Ishikawa (cell line): ENCODE data around the genes CALR, RAD23A and NFIX.

GRCh38 chr19:12616187-12616387 is 5.4 kb downstream of the ZNF791 start:
- RRBS: no CpG with 5 or more reads among the region's 2 CpGs

DNA sequence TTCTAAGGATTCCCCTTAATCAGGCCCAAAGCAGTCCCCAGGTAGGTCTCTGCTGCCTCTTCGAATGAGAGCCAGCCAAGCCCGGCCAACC is 2.3 kb downstream of the TNPO2 start:
- RRBS: no CpG with 5 or more reads among the region's 2 CpGs

DNA sequence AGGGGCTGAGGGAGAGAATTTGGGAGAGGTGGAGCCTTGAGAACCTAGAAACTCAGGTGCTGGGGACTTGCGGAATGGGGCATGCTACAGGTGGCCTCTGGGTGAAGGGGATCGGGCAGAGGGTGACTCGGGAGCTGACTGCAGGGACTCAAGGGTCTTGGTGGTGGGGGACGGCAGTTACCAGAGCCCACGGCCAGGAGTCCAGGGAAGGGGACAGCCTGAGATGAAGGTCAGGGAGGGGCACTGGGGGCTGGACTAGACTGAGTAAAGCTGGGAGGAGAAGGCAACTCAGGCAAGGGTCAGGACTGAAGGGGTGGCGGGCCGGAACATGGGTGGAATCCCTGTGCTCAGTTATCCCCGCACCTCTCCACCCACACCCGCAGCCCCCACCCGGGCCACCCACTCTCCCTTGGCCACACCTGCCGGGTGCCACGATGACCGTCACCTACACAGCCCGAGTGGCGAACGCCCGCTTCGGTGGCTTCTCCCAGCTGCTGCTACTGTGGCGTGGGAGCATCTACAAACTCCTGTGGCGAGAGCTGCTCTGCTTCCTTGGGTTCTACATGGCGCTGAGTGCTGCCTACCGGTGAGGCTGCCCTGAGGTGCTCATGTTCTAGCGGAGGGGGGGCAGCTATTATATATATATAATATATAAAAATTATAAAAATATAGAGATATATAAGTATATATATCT is 715 bp downstream of the BEST2 start:
- RRBS: 25% methylated on average over 4 of the region's 23 CpGs

DNA sequence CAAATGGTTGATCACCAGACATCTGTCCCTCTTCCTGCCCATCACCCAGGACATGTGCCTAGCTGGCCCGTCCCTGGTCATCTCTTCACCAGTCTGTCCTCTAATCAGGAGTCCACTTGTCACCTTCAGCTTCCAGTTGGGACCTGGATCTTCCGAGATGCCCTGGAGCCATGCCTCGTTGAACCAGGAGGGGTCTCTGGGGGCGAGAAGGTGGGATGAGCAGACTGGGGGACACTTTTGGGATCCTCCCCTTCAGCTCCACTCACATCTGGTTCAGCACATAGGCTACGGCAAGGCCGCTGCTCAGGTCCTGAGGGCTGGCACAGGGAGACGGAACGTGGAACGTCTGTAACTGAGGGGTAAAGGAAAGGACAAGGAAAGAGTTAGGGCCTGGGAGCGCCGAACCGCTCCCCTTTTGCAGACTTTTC is 792 bp downstream of the HOOK2 start:
- RRBS: no CpG with 5 or more reads among the region's 12 CpGs

DNA sequence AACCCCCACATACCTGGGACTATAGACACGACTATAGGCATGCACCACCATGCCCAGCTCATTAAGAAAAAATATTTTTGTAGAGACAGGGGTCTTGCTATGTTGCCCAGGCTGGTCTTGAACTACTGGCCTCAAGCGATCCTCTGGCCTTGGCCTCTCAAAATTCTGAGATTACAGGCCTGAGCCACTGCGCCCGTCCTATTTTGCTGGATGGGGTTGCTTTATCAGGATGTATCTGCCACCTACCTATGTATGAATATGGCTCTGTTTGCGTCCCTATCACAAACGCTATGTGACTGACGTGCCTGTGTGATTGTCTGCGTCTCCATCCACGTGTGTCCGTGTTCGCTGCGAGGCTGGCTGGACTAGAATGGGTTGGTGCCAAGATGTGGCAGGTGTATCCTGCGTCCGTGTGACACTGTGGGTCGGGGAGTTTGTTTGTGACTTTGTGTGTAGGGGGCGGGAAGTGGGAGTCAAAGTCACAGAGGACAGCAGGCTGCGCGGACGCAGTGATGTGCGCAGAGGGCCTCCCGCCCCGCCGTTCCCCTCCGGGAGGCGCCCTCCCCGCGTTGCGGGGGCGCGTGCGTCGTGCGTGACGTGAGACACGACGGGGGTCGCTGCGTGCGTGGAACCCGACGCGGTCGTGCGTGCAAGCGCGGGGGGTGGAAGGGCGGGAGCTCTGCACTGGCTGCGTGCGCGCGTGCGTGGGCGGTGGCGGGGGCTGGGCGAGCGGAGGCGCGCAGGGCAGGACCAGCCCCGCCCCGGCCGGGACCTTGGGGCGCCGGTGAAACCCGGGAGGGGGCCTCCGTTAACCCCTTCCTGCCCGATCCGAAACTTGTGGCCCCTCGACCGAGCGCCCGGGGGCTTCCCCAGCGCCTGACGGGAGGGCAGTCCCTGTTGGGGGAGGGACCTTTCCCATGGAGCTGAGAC is 6.9 kb upstream of the HOOK2 start:
- RRBS: 2% methylated on average over 8 of the region's 73 CpGs

- RRBS: 3% methylated on average over 8 of the region's 33 CpGs
Measured at GRCh38 chr19:12835184-12835713, 870 bp upstream of the RTBDN start.

DNA sequence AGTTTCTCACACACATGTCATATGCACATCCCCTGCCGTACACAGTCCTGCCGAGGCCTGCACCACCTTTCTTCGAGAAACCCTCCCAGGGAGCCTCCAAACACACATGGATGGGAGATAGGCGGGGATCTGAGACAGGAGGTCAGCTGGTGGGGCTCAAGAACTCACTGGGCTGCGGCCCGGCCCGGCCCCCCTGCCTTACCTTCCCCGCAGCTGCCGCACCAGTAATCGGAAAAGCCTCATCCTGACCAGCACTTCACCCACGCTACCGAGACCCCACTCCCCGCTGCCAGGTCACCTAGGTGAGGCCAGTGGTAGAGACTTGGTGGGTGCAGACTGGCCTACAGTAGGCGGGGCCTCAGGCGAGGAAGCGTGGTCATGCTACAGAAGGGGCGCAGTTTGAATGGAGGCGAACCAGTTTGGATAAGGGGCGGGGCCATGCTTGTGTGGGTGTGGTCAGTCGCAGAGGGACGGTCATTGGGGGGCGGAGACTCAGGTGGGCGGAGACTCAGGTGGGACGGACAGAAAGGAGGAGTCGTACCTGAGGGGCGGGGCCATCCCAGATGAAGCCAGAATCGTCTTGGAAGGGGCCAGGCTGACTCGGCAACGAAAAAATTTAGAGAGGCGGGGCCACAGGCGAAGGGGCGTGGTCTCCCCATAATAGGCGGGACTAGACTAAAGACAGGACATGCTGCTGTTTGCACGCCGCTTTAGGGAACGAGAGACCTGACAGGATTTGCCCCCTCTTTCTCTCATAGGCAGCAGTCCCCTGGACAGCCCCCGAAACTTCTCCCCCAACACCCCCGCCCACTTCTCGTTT is 2.1 kb downstream of the MAST1 start:
- RRBS: no CpG with 5 or more reads among the region's 39 CpGs

- RRBS: 2% methylated on average over 8 of the region's 45 CpGs
Measured at GRCh38 chr19:12938548-12938923, at the start of gene CALR. Gene CALR, plus strand, starts transcription at chr19:12938609.

DNA sequence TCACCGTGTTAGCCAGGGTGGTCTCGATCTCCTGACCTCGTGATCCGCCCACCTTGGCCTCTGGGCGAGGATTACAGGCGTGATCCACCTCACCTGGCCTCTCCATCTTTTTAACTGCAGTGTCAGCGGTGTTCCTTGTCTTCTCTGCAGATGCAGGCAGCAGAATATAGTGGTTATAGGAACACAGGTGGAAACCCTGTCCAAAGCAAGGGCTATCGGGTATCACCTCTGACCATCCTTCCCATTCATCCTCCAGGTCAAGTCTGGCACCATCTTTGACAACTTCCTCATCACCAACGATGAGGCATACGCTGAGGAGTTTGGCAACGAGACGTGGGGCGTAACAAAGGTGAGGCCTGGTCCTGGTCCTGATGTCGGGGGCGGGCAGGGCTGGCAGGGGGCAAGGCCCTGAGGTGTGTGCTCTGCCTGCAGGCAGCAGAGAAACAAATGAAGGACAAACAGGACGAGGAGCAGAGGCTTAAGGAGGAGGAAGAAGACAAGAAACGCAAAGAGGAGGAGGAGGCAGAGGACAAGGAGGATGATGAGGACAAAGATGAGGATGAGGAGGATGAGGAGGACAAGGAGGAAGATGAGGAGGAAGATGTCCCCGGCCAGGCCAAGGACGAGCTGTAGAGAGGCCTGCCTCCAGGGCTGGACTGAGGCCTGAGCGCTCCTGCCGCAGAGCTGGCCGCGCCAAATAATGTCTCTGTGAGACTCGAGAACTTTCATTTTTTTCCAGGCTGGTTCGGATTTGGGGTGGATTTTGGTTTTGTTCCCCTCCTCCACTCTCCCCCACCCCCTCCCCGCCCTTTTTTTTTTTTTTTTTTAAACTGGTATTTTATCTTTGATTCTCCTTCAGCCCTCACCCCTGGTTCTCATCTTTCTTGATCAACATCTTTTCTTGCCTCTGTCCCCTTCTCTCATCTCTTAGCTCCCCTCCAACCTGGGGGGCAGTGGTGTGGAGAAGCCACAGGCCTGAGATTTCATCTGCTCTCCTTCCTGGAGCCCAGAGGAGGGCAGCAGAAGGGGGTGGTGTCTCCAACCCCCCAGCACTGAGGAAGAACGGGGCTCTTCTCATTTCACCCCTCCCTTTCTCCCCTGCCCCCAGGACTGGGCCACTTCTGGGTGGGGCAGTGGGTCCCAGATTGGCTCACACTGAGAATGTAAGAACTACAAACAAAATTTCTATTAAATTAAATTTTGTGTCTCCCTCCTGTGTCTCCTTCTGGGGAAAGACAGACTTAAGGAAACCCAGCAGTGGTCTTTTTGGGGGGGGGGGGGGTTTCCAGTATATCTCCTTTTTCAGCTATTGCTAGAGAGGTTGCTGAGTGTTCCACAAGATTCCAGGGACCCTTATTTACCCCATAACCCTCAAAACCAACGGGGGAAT is 1.9 kb upstream of the RAD23A start:
- RRBS: no CpG with 5 or more reads among the region's 28 CpGs

GRCh38 chr19:12945569-12946072 is at the start of gene RAD23A:
Gene RAD23A, plus strand, starts transcription at chr19:12945862.
- RRBS: 2% methylated on average over 25 of the region's 61 CpGs

DNA sequence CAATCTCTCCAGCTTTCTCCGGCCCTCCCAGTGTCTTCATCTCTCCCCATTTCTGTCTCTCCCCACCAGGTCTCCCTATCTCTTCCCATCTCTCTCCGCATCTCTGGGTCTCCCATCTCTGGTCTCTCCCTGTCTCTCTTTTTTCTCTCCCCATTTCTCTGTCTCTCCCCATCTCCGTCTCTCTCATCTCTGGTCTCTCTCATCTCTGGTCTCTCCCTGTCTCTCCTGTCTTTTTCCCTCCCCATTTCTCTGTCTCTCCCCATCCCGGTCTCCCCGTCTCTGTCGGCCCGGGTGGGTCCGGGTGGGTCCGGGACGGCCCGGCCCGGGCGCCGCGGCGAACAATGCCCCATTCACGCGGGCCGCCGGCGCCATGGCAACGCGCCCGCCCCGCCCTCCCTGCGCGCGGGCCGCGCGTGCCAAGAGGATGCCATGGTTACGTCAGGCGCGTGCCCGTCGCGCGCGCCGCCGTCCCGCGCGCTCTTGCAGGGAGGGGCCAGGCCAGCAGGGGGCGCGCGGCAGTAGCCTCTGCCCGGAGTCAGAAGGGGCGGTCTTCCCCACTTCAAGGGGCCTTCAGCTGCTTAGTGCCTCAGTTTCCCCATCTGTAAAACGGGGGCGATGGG is 11.9 kb upstream of the NFIX start:
- RRBS: 2% methylated on average over 9 of the region's 51 CpGs

DNA sequence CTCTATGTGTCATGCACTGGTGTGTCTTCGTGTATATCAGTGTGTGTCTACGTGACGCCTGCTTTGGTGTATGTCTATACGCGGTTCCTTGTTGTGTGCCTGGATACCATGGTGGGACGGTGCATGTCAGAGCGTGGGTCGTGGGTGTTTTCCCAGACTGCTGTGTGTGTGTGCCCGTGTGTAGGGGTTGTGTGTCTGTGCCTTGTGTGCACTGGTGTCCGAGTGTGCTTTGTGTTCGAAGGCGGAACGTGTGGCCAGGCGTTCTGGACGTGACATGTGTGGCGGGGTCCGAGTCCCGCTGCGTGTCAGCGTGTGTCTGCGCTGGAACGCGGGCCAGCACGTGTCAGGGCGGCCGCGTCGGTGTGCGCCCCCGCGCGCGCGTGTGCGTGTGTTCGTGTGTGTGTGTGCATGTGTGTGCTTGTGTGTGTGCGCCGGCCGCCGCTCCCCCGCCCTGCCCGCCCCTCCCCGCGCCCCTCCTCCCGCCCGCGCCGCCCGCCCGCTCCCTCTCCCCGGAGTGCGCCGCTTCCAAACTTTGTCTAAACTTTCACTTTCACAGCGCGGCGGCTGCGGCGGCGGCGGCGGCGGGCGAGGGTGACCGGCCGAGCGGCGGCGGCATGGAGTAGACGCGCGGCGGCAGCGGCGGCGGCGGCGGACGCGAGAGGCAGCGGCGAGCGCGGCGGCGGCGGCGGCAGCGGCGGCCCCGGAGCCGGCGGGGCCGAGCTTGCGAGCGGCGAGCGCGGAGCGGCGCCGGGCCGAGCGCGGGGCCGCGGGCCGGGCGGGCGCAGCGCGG is at the start of gene NFIX:
TSS of gene NFIX (plus strand) at position 535 of the 790 bp plus-strand sequence.
- RRBS: 2% methylated on average over 28 of the region's 111 CpGs

GRCh38 chr19:13009809-13010599 is 14.7 kb downstream of the NFIX start:
- RRBS: 93% methylated on average over 20 of the region's 50 CpGs

GRCh38 chr19:13025541-13026936 is 30.8 kb downstream of the NFIX start:
- RRBS: 90% methylated on average over 1 of the region's 25 CpGs

DNA sequence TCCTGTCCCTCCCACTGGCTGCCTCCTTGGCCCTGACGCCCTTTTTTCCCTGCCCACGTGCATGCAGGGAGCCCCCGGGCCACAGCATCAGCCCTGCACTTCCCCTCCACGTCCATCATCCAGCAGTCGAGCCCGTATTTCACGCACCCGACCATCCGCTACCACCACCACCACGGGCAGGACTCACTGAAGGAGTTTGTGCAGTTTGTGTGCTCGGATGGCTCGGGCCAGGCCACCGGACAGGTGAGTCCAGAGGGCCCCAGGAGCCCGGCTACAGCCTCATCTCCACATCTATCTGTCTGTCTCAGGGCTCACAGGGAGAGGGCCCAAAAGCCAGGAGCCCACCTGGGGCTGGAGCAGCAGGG is 21.1 kb downstream of the LYL1 start:
- RRBS: 67% methylated on average over 2 of the region's 14 CpGs

DNA sequence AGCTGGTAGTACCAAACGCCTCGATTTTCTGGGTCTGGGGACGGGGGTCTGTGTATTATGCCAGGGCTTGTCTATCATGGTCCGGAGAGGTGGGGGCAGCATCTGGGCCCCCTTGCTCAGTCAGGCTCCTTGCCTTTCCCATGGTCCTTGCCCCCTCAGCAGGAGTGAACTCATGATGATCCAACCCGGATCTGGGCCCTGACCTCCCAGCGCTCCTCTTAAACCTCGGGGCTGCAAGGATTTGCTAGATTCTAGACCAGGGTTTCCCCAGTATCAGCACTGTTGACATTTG is 20.7 kb downstream of the LYL1 start:
- RRBS: 92% methylated on average over 2 of the region's 7 CpGs

GRCh38 chr19:13117156-13117593 is 635 bp upstream of the TRMT1 start:
- RRBS: no CpG with 5 or more reads among the region's 12 CpGs

GRCh38 chr19:13128619-13129261 is 10.7 kb downstream of the NACC1 start:
- RRBS: no CpG with 5 or more reads among the region's 3 CpGs

DNA sequence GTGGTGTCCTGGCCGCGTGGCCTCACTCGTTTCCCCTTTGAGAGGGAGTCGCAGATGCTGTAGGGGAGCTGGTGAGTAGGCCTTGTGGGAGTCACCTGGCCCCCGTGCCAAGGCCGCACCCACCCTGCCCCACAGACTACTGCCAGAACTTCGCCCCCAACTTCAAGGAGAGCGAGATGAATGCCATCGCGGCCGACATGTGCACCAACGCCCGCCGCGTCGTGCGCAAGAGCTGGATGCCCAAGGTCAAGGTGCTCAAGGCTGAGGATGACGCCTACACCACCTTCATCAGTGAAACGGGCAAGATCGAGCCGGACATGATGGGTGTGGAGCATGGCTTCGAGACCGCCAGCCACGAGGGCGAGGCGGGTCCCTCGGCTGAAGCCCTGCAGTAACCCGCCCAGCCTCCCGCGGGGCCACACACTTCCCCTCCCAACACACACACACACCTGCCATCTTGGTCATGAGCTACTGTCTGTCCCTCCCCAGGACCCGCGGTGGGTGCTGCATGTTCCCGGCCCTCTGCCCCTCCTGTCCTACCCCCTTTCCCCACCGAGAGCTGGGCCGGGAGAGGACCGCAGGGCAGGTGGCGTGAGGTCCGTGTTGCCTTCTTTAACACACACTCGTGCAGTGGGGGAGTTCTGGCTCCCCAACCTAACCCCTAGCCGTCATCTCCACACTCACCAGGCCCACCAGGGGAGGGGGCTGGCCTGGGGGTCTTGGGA is 12.0 kb downstream of the STX10 start:
- RRBS: 100% methylated on average over 2 of the region's 40 CpGs

GRCh38 chr19:13151877-13152453 is 1.8 kb downstream of the IER2 start:
- RRBS: under 1% methylated on average over 9 of the region's 51 CpGs